A673 (cell line): Measurements from ENCODE around the genes NFIA and ALG6.

DNA sequence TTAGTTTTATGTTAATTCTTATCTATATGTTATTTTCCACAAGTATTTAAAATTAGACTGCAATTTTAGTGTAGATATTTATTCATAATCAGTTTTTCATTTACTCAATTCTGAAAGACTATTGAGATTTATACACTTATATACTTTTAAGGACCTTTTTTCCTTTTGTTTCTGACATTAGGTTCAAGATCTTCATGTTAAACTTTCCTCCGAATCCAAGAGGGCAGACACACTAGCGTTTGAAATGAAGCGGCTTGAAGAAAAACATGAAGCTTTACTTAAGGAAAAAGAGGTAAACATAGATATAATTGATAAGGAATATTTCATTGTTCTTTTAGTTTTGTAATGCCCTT lies 34.1 kb downstream of the HOOK1 start:
- PRO-cap, result no peak

- PRO-cap, result no peak
Observed at GRCh38 chr1:60489867-60490903, 416.6 kb upstream of the C1orf87 start.

GRCh38 chr1:60903575-60904053 lies 178.7 kb upstream of the NFIA start:
- PRO-cap, result no peak

DNA sequence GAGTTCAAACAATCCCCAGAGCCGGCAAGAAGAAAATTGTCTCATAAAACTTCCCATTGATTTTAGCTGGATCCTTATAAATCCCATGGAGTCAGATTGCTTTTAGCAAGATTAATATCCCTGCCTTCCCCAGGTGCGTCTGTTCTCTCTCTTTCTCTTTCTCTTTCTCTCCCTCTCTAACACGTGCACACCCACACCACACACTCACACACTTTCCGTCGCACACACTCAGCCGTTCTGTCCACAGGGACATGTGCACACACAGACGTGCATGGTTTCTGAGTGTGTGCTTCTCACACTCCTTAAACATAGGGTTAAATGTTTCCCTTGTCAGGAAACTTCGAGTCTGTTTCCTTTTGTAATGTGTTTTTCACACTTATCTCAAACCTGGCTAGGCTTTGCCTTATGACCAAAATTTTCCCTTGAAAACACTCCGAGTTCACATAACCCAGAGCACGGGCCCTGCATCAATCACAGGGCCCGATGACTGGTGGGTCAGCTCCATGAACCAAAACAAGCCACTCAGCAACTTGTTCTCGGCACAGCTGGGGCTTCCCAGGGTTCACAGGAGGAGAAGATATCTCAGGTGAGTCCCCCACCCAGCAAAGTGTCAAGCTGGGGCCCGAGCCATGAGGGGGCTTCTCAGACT lies 98.5 kb upstream of the NFIA start:
- PRO-cap, result no peak

DNA sequence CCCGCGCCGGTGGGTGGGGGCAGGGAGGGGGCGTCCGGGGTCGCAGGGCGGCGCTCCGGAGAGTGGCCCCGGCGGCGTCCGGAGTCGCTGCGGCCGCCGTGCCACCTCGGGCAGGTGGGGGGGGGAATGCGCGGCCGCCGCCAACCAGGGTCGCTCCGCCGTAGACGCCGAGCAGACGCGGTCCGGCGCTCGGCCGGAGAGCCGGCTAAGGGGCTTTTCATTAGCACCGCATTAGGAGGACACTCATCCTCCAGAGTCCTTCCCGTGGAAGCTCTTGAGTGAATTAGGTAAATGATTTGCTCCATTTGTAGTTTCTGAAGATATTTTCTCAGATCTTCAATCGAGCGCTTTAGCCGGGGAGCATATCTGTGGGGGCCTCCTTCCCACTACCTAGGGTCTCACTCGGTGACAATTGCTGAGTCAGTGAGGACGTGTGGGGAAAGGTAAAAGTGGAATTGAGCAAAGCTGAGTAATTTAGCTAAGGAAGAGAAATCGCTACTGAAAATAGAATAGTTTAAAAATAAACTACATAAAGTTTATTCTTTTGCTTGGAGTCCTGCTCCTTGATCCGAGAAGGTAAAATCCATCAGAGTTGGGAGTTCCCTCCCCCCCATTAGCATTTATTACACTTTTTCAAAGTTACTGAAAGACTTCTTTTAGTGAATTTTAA lies 31.3 kb upstream of the NFIA start:
- PRO-cap, result no peak

DNA sequence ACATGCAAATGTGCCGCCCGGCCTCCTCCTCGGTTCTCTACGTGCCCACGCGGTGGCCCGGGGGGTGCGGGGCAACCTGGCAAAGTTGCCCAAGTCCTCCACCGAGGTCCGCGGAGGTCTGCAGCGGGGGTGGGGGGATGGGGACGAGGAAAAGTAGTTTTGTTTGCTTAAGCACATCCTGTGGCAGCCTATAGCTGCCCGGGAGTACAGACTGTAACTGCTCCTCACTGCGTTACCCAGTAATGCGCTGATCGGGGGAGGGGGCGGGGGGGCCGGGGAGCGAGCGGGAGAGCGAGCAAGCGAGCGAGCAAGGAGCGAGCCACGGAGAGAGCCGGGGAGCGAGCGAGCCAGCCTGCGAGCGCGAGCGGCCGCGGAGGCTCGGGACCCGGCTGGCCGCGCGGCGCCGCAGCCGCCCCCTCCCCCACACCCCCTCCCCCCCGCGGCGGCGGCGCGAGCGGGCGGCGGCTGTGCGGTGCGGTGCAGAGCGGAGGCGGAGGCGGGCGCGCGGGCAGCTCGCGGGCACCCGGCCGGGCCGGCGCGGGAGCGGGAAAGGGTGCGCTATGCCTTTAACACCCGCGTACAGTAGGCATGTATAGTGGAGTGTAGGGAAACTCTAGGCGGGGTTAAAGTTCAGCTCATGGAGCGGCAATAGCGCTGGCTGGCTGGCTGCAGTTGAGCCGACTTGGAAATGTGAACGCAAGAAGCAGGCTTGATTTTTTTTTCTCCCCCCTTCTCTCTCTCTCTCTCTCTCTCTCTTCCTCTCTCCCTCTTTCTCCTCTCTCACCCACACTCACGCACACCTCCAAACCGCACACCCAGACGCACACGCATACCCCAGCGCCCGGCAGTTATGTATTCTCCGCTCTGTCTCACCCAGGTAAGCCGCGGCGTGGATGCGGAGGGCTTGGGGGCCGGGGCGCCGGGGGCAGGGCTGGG lies at the start of gene NFIA:
NFIA (plus strand) TSS at position 620 of the 936 bp plus-strand sequence.
- PRO-cap, result bidirectional peak, plus-strand start at position 482 of the sequence, minus-strand start at position 215 of the sequence; bidirectional peak, plus-strand start outside the sequence, minus-strand start at position 848 of the sequence

DNA sequence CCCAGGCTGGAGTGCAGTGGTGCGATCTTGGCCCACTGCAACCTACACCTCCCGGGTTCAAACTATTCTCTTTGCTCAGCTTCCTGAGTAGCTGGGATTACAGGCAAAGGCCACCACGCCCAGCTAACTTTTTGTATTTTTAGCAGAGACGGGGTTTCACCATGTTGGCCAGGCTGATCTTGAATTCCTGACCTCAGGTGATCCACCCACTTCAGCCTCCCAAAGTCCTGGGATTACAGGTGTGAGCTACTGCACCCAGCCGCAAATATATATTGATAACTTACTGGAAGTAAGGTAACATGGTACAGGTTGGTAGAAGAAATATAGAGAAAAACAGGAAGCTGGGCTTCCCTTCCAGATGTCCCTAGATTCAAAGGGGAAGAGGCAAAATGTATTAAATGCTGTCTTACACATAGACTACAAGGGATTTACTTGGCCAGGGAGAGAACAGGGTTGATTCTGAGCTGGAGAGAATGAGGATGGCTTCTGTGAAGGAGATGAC lies 32.7 kb downstream of the NFIA start:
- PRO-cap, result no peak

GRCh38 chr1:61140212-61141426 lies 58.3 kb downstream of the NFIA start:
- PRO-cap, result no peak

DNA sequence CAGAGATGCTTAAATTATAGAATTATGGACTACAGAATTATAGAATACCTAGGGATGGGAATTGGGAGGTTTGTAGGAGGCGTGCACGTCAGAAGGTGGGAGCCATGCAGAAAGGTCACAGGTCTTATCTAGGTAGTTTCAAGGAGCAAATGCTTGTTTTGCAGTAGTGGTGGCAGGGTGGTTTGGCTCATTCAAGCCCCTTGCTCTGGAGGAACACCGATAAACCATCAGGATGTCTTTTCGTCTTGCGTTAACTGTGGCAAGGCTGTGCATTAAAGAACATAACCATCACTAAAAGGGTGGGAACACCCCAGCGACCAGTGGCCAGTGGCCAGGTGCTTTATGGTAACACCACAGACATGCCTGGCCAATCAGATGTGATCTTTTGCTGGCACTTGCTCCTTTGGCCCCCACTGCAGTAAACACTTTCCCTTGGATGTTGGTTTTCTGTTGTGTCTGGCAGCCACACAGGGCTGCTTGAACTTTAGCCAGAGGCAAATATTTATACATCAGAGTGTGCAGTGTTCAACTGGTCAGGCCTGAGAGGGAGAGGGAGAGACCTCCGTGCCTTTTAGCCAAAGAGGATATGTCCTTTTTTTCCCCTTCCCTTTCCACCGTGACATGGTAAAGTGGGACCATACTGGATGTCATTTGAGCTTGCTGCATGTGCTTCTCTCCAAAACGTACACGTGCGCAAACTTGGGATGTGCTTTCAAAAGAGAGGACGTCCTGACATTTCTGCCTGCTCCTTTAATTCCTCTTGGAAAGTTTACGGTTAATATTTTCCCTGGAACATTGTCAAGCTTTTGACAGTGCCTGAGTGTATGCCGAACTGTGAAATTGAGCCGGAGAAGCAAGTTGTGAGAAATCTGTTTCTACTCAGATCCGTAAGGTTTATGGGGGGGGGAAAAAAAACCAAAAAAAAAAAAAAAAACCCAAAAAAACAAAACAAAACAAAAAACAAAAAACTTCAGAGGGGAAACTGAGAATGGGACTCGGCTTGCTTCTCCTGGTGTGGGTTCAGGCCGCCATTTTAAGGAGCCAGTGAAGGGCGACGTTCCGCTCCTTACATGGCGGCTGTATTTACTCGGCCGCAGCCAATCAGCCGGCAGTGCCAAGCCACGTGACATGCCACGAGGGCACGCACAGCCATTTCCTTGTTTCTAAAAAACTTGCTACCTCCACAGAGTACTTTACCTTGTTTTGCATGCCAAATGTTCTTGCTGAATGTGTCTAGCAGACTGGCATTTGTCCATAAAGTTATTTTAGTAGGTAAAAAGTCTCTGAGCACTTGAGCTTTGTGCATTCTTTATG lies 101.3 kb downstream of the NFIA start:
- PRO-cap, result bidirectional peak, plus-strand start outside the sequence, minus-strand start at position 1,046 of the sequence

GRCh38 chr1:61217326-61217937 lies 135.1 kb downstream of the NFIA start:
- PRO-cap, result no peak

GRCh38 chr1:61221489-61222043 lies 139.2 kb downstream of the NFIA start:
- PRO-cap, result no peak

GRCh38 chr1:61638102-61638978 lies 86.6 kb downstream of the TM2D1 start:
- PRO-cap, result no peak

GRCh38 chr1:62299956-62300327 lies 19.3 kb downstream of the KANK4 start:
- PRO-cap, result no peak

DNA sequence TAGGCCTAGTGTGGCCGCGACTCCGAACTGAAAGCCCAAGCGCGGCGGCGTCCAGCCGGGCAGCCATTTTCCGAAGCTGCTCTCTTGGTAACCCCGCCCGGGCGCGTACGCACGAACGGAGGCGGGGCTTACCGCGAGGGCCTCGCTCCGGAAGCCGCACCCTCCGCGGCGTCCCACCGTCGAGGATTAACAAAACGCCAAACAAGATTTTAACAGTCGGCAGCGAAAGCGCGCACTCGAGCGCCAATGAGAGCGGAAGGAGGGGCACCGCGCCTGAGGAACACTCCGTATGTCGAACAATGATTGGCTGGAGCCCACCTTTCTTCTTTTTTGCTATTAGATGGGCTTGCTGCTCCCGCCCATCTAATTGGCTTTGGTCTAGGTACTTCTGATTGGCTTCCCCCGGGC lies 664 bp upstream of the USP1 start:
- PRO-cap, result bidirectional peak, plus-strand start at position 215 of the sequence, minus-strand start at position 78 of the sequence; bidirectional peak, plus-strand start outside the sequence, minus-strand start at position 301 of the sequence

- PRO-cap, result unidirectional peak, minus-strand start at chr1:62800937
Observed at GRCh38 chr1:62800813-62801138, 16.8 kb downstream of the ATG4C start.

DNA sequence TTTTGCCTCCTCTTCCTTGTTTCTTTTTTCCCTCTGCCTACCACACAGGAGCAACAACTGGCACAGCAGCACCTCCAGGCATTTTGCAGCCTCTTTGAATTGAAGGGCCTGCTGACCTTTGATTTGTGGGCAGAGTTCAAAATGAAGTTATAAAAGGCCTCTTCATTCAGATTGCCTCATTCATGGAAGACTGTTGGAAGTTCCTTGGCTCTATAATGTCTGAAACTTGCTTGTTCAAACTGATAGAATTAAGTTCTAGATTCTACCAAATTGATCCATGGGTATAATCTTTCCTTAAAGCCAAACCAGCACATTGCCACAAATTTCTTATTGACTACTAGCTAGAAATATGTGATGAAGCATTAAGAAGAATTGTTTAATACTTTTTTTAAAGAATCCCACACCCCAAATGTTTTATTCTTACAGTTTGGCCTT lies 44.5 kb upstream of the FOXD3 start:
- PRO-cap, result no peak

GRCh38 chr1:63327353-63328018 lies 5.1 kb downstream of the FOXD3 start:
- PRO-cap, result no peak

GRCh38 chr1:63367128-63368213 lies at the start of gene ALG6:
ALG6 (plus strand) TSS chr1:63367627.
- PRO-cap, result bidirectional peak, plus-strand start at chr1:63367668, minus-strand start at chr1:63367473; bidirectional peak, plus-strand start at chr1:63368112, minus-strand start at chr1:63368067

GRCh38 chr1:63592786-63592998 lies 519 bp upstream of the PGM1 start:
- PRO-cap, result no peak

GRCh38 chr1:63731569-63732263 lies 42.1 kb upstream of the ROR1 start:
- PRO-cap, result no peak